Mesenchymal stem cell of the bone marrow (primary cell): Measurements from ENCODE around the genes PLEKHA8 and MINDY4.

DNA sequence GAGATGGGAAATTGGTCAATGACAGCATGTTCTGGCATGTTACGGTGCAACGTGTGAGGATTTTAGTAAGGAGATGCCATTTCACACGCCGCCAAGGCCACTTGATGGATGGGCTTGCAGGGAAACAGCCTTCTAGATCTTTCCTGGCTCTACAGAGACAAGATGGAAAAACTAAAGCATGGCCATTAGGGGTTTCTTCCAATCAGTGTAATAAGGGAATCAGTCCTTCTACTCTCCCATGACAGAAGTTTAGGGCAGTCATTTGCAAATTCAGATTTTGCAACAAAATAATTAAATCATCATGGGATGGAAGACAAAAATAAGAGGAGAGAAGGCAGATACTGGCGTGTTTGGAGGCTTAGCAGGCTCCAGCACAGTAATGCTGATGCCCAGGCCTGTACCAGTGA lies 30.9 kb upstream of the TRIL start:
- CAGE, long polyA plus RNA, result no peak

DNA sequence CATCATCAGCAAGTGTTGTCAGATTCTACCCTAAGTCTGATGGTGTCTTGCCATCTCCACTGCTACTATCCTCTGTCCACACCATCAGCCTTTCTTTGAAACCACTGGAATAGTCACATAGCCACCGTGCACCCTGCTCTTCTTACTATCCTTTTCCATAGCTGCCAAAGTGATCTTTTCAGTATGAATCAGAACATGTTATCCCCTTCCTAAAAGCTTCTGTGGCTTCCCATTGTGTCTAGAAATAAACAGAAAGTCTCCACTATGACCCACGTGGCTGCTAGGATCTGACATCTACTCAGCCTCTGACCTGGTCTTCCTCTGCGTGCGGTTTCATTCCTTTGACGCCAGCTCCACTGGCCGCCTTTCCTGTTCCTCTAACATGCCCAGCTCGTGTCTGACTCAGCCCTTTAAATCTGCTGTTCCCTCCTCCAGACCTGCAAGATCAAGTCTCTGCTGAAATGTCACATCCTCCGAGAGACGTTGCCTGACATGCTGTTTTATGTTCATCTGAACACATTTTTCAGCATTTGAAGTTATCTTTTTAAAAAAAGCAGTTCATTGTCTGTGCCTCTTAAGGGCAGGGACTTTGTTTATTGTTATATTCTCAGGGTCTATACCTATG lies 16.4 kb upstream of the CHN2 start:
- CAGE, long polyA plus RNA, result no peak

GRCh38 chr7:29199598-29200401 lies 5.2 kb downstream of the CHN2 start:
- CAGE, long polyA plus RNA, result no peak

GRCh38 chr7:29211717-29212629 lies 17.4 kb downstream of the CHN2 start:
- CAGE, long polyA plus RNA, result no peak

GRCh38 chr7:29246529-29247315 lies 52.1 kb downstream of the CHN2 start:
- CAGE, long polyA plus RNA, result no peak

- CAGE, long polyA plus RNA, result no peak
These were observed 60.1 kb downstream of the CHN2 start for GRCh38 chr7:29254625-29255069.

GRCh38 chr7:29413427-29414077 lies 150.1 kb upstream of the PRR15 start:
- CAGE, long polyA plus RNA, result no peak

DNA sequence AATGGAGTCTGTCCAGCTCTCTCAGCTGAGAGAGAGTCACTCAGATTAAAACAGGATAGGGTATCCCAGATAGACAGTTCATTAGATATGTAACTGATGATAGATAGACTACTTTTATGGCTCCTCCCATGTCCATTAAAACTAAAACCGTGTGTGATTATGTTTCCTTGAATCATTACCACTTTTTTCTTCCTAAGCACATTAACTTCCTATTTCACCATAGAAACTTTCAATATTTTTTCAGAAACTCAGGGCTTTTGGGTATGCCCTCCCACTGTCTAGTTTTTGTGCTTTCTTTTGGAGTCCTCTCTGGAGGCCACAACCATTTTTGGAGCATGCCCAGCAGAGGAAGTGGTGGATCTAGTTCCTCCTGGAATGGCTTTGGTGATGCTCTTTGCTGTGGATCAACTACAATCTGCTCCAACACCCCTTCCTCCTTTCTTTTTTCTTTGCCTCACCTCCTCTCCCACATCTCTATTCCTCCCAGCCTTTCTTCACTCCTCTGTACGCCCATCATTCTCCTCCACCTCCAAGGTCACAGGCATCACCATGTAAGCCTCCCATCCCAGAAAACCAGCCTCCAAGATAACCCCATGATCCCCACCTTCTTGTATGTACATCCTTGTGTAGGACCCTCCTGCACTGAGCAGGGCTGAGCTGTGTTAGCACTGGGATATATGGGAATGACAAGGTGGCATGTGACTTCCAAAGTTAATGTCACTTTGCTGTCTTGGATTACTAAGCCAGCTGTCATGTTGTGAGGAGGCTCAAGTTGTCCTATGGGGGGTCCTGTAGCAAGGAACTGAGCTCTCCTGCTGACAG lies 82.9 kb downstream of the PRR15 start:
- CAGE, long polyA plus RNA, result no peak

GRCh38 chr7:29684070-29684457 lies 120.4 kb downstream of the PRR15 start:
- CAGE, long polyA plus RNA, result no peak

DNA sequence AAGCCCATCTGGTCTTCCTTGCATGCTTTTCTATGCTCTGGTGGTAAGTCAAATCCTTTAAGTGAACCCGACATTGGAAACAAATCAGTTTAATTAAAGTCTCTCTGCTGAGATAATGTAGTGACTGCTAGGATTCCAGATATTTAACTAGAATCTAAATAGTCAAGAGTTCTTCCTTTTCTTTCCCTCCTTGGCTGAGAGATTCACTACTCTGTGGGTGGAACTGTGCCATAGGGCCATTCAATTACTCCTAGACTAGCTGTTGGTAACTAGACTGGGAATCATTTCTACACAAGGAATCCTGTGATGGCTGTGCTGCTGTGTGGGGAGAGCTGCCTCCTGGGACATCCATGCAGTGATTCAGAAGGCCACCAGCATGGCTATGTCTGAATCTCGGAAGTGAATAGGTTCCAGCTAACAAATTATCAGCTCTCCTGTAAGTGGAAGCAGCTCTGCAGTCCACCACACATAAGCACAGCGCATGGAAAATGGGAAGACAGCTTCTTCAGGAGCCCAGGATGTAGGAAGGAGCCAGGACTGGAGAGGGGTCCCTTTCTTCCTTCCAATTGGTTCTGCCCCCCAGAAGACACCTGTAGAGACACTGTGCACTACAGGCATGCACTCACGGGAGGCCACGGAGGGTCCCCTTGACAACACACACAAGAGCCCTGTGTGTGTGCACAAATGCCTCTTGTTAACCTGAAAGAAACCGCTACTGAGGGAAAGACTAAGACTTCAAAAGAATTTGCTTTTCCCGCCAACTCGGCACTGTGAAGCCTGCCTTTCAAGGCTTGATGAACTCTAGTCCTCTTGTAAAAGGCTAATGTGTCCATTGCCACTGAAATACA lies 66.5 kb downstream of the SCRN1 start:
- CAGE, long polyA plus RNA, result no peak

GRCh38 chr7:30028119-30029015 lies at the start of gene PLEKHA8:
Gene PLEKHA8 (plus strand): TSS chr7:30028412.
- CAGE, long polyA plus RNA, result no peak

DNA sequence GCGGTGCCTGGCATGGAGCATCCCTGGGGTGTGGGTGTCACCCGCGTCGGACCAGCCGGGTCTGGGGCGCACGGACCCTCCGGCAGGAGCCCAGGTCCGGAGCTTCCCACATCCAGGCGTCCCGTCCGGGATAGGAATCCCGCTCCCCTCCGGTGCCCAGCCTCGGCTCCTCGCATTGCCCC lies 733 bp downstream of the MTURN start:
- CAGE, long polyA plus RNA, result no peak

DNA sequence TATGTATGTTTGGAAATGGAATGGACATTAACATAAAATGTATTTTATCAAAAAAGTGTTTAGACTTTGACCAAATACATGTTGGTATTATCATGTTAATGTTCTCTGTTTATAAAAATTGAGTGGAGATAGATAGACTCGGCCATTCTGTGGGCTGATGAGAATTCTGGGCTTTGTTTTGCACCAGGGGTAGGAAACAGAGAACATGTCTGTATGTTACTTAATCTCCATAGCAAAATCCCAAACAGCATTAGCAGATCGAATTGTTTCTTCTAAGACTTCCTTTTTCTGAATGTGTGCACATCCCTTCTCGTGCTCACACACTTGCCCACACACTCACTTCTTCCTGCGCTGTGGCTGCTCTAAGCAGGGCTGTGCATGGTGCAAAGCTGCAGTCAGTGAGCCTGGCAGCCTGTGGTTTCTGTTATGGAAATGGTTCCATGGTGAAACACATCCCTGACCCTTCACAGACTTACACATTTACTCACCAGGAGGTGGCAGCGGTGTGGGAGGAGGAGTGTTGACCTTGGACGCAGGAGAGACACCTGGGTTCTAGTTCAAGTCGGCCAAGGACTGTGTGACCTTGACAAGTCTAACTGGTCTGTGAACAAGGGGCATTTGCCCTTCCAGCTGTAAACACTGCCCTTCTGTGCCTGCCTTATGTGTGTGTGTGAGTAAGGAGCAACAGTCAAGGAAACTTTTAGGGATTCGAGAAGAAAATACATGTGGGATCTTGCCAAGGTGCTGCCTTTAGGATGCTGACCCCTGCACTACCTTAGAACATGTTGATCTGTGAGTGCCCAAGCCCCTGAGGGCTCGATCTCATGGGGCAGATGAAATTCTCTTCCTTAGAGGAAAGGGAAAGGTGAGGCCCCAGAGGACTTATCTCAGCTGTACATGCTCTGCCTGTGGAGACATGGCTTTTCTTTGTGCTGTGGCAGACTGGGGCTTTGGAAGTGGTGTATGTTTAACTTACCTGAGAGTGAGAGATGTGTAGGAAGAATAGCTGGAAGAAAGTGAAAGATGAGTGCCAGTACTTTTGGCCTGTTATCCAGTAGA lies 25.0 kb downstream of the MTURN start:
- CAGE, long polyA plus RNA, result no peak

- CAGE, long polyA plus RNA, result no peak
These were observed 66.5 kb downstream of the MTURN start for GRCh38 chr7:30201067-30201867.

- CAGE, long polyA plus RNA, result no peak
These were observed 10.3 kb downstream of the NOD1 start for GRCh38 chr7:30468135-30468804.

GRCh38 chr7:30770142-30770758 lies 967 bp upstream of the MINDY4 start:
- CAGE, long polyA plus RNA, result no peak

DNA sequence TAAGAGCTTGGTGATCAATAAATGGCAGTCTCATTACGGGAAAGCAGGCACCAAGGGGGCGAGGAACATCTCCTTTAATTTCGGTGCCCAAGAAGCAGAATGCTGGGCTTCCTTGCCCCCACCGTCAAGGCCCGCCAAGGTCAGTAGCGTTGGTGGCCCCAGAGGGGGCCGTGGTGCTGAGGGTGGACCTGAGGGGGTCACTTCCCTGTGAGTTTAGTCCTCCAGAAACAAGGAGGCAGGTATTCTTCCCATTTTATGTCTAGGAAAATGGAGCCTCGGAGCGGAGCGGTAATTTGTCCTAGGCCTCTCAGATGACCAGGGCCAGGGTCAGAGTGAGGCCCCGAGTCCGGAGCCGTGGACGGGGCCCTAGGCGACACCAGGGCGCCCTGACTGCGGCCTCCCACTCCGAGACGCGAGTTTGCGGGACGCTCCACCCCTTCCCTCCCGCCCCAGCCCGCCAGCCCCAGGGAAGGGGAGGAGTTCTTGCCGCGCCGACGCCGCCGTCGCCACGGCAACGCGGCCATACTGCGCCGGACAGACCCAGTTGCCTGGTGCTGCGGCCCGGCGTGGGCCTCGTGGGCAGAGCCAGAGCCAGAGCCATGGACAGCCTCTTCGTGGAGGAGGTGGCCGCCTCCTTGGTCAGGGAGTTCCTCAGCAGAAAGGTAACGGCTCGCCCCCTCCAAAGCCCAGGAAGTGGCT lies at the start of gene MINDY4:
MINDY4 (plus strand) TSS at position 523 of the 699 bp plus-strand sequence.
- CAGE, long polyA plus RNA, result no peak

- CAGE, long polyA plus RNA, result no peak
These were observed 41.6 kb upstream of the AQP1 start for GRCh38 chr7:30869917-30870680.

GRCh38 chr7:30914513-30915521 lies 3.2 kb downstream of the AQP1 start:
- CAGE, long polyA plus RNA, result no peak

GRCh38 chr7:30931595-30932112 lies 20.0 kb downstream of the AQP1 start:
- CAGE, long polyA plus RNA, result no peak